Measurements from ENCODE around the genes CDC27 and KPNB1.

DNA sequence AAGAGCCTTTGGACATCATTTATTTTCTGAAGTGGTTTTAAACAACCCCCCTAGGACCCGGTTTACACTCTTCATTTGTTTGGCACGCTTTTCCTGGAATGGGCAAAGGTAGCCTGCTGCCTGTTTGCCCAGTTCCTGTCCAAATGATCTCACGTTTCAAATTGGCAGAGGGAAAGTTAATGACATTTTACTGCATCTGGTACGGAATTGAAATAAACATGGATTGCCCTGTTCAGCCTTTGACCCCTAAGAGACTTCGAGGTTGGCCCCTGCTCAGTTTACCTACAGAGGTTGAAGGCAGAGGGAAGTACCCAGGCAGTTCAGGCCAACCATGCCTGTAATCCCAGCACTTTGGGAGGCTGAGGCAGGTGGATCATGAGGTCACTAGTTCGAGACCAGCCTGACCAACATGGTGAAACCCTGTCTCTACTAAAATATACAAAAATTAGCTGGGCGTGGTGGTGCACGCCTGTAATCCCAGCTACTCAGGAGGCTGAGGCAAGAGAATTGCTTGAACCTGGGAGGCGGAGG is 5.9 kb upstream of the RPRML start:
- PRO-cap = no peak
- RRBS = no CpG with 5 or more reads among the region's 9 CpGs

GRCh38 chr17:47118541-47118945 is 70.6 kb downstream of the CDC27 start:
- PRO-cap = no peak
- RRBS = no CpG with 5 or more reads among the region's 4 CpGs

GRCh38 chr17:47188638-47189389 is at the start of gene CDC27:
CDC27 (minus strand) TSS chr17:47189295.
- PRO-cap = bidirectional peak, plus-strand start at chr17:47189039, minus-strand start at chr17:47189002; unidirectional peak, minus-strand start at chr17:47189110; bidirectional peak, plus-strand start at chr17:47189563, minus-strand start at chr17:47189268
- RRBS = no CpG with 5 or more reads among the region's 50 CpGs

DNA sequence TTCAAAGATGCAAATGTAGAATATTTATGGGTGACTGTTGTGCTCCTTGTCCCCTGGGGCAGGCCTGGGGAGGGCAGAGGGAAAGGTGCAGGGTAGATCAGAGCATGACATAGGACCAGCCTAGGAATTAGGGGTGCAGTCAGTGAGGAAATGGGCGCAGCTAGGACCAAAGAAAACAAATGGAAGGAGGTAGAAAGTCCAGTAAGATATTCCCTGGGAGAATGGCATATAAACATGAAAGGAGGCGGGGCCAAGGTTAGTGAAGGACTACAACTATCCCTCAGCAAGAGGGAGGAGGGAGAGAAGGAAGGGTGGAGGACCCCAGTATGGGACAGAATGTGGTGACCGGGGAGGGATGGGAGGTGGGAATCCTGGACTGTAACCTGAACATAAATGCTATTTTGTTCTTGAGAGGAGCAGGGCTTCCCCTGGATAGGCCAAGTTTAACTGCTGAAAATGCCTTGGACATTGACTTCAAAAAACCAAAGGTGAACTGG is 22.8 kb downstream of the ITGB3 start:
- PRO-cap = no peak
- RRBS = no CpG with 5 or more reads among the region's 3 CpGs

GRCh38 chr17:47431265-47431906 is 99.5 kb upstream of the NPEPPS start:
- PRO-cap = no peak

DNA sequence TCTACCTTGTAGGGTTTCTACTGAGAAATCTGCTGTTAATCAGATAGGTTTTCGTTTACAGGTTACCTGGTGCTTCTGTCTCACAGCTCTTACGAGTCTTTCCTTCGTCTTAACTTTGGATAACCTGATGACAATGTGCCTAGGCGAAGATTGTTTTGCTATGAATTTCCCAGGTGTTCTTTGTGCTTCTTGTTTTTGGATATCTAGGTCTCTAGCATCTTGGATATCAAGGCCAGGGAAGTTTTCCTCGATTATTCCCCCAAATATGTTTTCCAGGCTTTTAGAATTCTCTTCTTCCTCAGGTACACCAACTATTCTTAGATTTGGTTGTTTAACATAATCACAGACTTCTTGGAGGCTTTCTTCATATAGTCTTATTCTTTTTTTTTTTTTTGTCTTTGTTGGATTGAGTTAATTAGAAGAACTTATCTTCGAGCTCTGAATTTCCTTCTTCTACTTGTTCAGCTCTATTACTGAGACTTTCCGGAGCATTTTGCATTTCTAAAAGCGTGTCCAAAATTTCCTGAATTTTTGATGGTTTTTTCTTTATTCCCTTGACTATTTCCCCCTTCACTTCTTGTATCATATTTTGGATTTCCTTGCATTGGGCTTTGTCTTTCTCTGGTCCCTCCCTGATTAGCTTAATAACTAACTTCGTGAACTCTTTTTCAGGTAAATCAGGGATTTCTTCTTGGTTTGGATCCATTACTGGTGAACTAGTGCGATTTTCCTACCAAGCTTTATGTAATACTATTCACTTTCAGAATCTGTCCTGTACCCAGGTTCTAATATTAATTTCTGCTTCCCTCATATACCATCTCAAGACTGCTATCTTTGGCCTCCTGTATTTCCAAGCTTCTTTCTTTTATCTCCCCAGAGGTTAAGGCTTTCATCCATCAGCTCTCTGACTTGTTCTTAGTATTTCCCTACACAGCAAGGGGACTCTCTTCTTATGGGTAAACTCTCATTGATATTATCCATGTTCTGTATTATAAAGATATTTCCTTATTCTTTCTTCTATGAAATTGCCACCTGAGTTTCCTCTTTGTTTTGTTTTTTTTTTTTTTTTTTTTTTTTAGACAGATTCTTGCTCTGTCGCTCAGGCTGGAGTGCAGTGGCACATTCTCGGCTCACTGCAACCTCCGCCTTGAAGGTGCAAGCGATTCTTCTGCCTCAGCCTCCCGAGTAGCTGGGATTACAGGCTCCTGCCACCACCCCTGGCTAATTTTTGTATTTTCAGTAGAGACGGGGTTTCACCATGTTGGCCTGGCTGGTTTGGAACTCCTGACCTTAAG is 92.3 kb upstream of the NPEPPS start:
- PRO-cap = no peak
- RRBS = no CpG with 5 or more reads among the region's 16 CpGs

DNA sequence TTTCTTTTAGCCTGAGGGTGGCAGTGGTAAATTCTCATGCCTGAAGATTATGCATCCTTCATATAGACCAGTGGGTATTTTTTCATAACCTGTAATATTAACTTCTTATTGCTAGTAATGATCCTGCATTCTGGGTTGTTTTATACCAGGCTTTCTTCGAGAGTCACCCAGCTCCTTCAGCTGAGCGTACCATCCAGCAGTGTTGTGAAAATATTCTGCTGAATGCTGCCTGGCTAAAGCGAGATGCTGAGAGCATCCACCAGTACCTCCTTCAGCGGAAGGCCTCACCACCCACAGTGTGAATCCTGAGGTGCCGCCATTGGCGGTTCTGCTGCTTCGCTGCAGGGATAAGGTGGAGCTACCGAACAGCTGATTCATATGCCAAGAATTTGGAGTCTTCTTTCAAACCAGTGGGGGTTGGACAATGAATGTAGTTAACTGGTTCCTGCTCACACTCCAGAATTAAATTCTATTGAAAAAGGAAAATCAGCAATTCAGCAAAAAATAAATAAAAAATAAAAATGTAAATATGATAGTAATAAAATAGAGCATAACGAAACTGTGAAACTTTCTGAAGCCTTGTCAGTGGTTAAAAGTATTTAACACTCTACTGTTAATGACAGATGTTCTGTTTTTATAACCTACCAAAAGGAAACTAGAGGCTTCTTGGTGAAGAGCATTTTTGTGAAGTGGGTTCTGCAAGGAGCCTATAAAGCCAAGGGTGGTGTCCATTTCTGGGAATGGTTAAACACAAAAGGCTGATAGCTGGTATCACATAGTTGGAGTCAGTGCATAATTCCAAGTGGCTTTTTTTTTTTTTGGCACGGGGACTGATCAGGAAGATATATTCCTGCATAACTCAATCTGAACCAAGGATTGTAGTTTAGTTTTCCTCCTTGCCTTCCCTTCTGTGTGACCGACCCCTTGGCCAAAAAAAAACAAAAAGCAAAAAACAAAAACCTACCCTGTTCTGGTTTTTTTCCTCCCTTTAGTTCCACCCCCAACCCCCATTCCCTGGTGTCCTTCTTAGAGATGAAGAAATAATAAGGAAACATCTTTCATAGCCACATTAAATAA is 27.8 kb upstream of the KPNB1 start:
- PRO-cap = no peak
- RRBS = no CpG with 5 or more reads among the region's 11 CpGs

- PRO-cap = bidirectional peak, plus-strand start at chr17:47649965, minus-strand start at chr17:47649632; bidirectional peak, plus-strand start at chr17:47650776, minus-strand start at chr17:47650513
- RRBS = 1% methylated on average over 32 of the region's 93 CpGs
These were observed at the start of gene KPNB1 for GRCh38 chr17:47649672-47650681. KPNB1 (plus strand) TSS chr17:47649919.

GRCh38 chr17:47650682-47650884 is 864 bp downstream of the KPNB1 start:
- PRO-cap = bidirectional peak, plus-strand start at chr17:47650776, minus-strand start at chr17:47650513
- RRBS = no CpG with 5 or more reads among the region's 19 CpGs

DNA sequence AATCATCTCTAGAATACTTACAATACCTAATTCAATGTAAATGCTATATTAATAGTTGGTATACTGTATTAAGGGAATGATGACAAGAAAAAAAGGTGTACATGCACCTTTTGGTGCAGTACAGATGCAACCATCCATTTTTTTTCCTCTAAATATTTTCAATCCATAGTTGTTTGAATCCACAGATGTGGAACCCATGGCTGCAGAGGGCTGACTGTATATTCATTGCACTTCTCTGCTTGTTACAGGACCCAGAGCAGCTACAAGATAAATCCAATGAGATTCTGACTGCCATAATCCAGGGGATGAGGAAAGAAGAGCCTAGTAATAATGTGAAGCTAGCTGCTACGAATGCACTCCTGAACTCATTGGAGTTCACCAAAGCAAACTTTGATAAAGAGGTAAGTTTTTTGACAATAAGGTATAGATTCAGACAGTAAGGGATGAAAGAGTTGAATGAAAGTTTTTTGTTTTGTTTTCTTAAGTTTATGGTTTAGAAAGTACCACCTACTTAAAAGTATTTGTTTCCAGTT is 8.6 kb downstream of the KPNB1 start:
- PRO-cap = no peak
- RRBS = no CpG with 5 or more reads among the region's 1 CpG

- PRO-cap = no peak
- RRBS = 30% methylated on average over 12 of the region's 46 CpGs
These were observed 3.6 kb downstream of the SP6 start for GRCh38 chr17:47847329-47847807.

GRCh38 chr17:47850296-47850807 is 611 bp downstream of the SP6 start:
- PRO-cap = no peak
- RRBS = 48% methylated on average over 3 of the region's 15 CpGs

DNA sequence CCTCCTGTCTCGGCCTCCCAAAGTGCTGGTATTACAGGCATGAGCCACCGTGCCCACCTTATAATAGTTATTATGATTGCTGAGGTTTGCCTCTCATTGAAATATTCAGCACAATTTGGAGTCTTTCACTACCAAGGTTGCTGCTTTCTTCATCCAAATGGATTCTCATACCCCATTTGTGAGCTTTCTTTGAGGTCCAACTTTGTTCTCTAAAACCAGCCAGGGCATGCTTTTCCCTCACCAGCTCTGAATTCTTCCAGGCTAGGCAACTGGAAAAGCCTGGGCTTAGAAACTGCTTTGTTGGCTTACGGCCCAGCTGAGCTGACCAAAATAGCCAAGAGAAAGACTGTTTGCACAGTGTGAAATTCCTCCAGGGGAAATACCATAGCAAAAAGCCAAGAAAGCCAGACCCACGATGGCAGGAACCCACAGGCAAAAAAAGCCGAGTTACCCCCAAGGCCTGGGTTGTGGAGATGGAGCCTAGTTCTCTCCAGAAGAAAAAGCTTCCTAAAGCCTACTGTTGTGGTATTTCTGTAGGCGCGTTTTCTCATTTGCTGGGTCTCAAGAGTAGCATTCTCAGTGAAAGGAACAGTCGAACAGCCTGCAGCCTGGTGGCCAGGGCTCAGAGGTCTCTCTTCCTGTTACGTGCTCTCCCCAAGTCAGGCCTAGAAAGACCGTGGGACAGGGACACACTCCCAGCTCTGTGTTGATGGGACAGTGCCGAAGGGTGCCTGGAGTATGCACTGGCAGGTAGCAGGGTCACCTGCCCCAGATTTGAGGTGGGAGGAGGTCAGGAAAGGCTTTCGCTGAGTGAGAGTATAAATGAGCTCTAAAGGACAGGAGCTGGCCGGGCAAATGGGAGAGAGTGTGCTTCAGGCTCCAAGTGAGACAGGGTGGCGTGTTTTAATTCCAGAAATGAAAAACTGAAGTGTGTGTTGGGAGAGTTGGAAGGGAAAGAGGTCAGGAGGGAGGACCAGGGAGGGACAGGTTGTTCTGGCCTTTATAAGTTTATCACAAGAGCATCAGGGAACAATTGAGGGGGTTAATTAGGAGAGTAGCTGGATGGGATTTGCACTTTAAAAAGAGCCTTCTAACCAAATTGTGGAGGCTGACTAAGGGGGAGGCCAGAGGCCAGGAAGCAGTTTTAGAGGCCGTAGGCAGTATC is 9.4 kb downstream of the SP2 start:
- PRO-cap = unidirectional peak, plus-strand start at position 668 of the sequence
- RRBS = no CpG with 5 or more reads among the region's 15 CpGs

GRCh38 chr17:47949067-47949802 is 7.9 kb downstream of the PNPO start:
- PRO-cap = unidirectional peak, minus-strand start at chr17:47949106; bidirectional peak, plus-strand start at chr17:47949590, minus-strand start at chr17:47949586
- RRBS = 6% methylated on average over 11 of the region's 24 CpGs

GRCh38 chr17:47950247-47950902 is 7.3 kb downstream of the PRR15L start:
- PRO-cap = no peak
- RRBS = no CpG with 5 or more reads among the region's 6 CpGs

DNA sequence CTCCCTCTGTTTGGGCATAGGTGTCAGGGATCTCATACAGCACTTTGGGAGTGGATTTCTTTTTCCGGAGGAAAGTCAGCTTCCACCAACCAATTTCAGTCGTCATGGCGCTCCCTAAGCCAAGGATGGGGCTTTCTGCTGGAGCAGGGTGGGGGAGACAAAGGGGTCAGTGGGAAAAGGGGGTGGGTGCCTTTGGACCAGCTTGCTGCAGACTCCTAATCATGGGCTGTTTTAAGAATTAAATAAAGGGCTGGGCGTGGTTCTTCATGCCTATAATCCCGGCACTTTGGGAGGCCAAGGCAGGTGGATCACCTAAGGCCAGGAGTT is 4.6 kb downstream of the PRR15L start:
- PRO-cap = no peak
- RRBS = no CpG with 5 or more reads among the region's 5 CpGs

DNA sequence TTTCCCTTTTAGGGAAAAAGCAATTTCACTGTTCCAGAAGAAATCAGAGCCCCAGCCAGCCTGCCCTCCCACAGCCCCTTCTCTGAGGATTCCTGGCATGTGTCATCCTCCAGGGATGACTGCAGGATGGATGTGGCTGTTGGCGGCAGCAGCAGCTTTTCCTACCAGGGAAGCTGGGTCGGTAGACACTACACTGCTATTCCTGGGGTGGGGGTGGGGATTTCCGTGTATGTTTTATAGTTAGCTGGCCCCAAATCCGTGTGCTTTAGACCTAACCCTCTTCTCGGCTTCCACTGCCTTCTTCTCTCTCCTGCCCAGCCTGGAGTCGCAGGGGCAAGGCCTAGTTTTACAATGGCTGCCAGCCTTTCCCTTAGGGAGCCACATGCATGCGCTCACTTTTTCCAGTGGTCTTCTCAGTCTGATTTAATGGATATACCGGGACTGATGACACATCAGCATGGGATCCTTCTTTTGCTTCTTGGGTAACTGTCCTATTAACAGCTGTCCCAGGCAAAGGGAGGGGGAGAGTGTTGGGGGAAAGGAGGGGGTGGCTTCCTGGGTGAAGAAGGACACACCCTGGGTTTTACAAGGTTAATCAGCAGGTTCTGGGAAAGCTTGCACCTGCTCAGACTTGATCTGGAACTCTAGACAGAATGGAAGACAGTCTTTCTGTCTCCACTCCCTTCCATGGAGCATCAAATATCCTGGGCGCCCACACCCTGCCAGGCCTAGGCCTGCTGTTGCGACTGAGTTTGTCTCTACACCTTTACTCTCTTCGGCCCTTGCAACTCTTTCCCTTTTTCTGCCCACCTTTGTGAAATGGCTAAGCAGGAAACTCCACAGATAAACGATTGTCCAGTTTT is 2.6 kb upstream of the NFE2L1 start:
- PRO-cap = no peak
- RRBS = no CpG with 5 or more reads among the region's 12 CpGs

DNA sequence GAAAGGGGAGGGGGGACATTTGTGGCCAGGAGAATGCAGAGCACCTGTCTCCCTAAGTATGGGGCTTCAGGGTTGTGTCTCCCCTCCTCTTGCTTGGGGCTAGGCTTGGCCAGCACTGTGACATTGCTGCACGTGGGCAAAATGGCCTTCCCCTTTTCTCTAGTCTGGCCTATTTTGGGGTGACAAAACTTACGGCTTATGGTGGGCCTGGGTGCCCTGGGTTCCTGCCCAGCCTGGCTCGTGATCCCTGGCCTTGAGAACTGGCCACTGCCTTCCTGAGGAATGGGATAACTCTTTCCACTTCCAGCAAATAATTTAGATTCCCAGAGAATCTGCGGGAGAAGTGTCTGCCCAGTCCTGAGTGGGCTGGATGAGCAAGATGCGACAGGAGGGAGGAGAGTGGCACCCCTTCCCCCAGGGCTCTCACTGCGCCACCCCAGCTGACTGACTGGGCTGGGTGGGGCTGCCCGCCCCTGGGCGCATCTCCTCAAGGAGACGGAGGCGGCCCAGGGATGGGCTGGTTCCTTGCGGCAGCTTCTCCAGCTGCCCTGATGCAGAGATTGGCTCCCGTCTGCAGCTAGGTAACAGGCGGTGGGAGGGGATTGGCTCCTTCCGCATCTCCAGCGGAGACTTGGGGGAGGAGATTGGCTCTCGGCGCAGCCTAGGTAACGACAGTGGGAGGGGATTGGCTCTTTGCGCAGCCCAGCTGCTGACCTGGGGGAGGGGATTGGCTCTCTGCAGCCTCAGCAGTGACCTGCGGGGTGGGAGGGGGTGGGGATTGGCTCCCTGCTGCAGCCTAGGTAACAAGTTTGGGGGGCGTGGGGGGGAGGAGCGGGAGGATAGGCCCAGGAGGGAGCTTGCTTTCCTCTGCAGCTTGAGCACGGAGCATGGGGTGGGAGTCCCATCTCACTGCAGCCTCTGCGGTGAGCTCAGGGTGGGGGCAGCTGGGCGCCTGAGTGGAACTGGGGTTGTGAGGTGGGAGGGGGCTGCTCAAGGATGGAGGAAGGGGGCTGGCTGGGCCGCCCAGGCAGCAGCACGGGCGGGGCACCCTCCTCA is 6.0 kb downstream of the NFE2L1 start:
- PRO-cap = no peak
- RRBS = no CpG with 5 or more reads among the region's 28 CpGs

DNA sequence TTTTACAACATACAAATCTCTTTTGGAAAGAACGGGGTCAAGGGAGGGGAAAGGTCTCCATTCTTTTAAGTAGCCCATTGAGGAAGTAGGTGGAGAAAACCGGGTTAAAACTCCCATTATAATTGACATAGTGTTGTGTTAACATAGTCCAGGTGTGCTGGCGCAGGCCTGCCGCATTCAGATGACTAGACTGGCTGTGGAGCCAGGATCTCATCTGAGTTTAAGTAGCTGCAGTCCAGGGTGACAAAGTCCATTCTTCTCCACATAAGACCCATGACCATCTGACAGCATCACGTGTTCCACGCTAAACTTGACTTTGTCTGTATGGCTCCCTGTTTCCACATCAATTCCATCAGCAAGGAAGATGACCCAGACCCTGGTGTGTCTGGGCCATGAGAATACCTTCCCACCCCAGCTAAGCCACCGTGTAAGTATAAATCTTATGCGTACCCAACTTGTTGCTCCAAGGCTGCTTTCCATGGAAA is 46.5 kb downstream of the SNX11 start:
- PRO-cap = no peak
- RRBS = no CpG with 5 or more reads among the region's 8 CpGs

GRCh38 chr17:48337945-48338607 is 91.9 kb downstream of the SKAP1 start:
- PRO-cap = no peak
- RRBS = no CpG with 5 or more reads among the region's 7 CpGs